A673 (cell line): ENCODE measurements around a stretch of chr2.

- PRO-cap, result no peak
Observed at GRCh38 chr2:46490092-46491231, 51.8 kb upstream of the RHOQ start.

GRCh38 chr2:46561476-46562155, 19.2 kb upstream of the ATP6V1E2 start:
- PRO-cap, result no peak

GRCh38 chr2:46656523-46657007, 39.5 kb downstream of the CRIPT start:
- PRO-cap, result no peak

GRCh38 chr2:46812101-46813322, 103.1 kb downstream of the MCFD2 start:
- PRO-cap, result no peak

DNA sequence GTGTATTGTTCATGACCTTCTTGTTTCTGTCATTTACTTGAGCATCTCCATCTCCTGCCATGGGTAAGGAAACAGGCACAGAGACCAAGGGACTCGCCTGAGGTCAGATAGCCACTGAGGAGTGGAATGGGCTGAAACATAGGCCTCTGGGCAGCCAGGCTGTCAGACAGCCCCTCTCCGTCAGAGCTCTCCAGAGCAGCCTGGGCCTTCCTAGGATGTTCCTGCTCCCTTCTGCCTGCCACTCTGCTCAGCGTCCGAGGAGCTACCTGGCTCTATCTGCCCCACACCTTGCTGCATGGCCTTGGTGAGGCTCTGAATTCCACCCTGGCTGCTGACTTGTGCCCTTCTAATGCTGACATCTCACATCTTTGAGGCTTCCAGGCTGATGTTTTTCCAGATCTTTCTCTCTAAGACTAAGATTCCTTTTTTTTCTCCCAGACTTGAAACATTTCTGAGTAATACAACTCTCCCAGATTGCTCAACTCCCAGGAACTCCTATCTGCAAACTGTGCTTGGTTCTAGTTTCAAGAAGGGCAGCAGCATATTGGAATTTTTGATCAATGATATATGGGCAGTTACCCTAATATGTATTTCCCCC, 67.7 kb downstream of the MCFD2 start:
- PRO-cap, result no peak

- PRO-cap, result no peak
Observed at GRCh38 chr2:46957293-46957997, 16.4 kb downstream of the TTC7A start.

- PRO-cap, result no peak
Observed at GRCh38 chr2:46983103-46983627, 42.1 kb downstream of the TTC7A start.

- PRO-cap, result no peak
Observed at GRCh38 chr2:47016241-47016870, 75.3 kb downstream of the TTC7A start.

DNA sequence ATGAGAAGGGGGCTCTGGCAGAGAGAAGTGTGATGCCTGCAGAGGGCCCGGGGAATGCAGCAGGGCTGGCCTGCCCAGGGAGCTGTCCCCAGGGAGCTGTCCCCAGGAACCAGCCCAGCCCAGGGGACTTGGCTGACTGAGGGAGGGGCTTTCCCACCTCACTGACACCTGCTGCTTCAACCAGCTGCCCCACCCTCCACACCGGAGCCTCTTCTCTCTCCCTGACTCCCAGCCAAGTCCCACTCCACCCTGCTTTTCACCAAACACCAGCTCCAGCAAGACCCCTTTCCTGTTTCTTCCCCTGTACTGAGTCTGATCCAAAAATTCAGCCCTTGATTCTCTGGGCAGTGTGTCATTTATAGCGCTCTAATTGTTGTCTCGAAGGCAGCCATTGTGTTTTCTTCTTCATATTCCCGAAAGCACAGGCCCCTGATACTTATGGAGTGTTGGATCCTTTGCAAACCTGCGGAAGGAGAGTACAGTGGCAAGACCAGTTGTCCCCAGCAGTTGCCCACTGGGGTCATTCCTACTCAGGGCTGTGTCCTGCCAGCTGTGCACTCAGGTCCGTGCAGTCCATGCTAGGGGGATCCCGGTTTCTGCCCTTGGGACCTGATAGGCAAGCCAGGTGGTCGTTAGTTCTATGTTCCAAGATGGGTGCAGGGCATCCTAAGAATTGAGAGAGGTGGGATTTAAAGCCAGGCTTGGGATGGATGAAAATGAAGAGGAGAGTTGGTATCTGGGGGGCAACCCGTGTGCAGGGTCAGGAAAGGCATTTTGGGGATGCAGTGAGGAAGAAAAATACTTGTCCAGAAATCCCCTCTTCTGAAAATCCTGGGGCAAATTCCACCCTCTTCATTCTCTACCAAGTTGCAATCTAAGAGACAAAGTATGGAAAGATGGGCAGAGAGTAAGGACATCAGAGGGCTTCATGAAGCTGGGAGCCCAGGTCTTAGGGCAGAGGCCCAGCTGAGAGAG, 103.2 kb downstream of the TTC7A start:
- PRO-cap, result no peak

DNA sequence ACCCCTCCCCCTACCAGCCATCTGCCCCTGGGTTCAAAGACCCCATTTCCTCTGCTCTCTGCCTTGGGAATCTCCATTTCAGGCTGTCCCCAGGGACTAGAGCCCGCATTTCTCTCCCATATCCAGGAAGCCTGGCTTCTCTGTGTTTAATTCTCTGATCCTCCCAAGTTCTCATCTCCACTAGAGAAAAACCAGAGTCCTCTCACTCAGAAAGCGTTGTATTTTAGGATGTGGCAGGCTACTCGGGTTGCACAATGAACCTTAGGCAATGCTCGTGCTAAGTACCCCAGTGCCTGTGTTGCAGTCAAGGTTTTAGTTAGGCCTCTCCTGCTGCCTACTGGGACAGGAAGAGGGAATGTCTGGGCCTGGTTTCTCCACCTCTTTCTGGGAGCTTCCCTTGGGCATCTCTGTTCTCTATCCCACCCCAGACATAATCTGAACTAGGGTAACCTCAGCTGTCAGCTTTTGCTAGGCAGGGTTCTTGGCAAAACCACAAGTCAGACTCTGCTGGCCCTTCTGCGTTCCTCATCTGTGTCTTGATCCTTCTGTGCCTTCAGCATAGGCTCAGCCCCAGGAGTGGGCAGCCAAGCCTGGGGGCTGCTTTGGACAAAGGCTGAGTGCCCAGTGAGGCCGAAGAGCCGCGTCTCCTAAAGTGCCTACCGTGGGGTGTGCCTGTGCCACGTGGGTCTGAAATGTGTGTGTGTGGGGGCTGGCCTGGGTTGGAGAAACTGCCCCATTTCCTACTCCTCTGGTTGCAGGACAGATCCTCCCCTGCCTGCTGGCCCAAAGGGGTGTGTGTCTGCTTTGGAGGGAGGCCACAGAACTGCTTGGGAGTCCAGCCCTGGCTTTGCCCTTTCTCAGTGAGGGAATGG, 96.8 kb downstream of the STPG4 start:
- PRO-cap, result no peak

DNA sequence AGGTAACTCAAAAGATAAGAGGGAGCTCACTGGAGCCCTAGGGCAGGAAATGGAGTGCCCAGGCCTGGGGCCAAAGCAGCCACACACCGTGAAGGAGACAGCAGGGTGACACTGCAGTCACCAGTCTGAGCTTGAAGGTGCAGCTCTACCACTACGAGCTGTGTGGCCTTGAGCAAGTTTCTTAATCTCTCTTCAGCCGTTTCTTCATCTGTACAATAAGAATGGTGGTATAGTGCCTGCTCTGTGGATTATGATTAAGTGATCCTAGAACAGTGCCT, 77.9 kb downstream of the STPG4 start:
- PRO-cap, result no peak

DNA sequence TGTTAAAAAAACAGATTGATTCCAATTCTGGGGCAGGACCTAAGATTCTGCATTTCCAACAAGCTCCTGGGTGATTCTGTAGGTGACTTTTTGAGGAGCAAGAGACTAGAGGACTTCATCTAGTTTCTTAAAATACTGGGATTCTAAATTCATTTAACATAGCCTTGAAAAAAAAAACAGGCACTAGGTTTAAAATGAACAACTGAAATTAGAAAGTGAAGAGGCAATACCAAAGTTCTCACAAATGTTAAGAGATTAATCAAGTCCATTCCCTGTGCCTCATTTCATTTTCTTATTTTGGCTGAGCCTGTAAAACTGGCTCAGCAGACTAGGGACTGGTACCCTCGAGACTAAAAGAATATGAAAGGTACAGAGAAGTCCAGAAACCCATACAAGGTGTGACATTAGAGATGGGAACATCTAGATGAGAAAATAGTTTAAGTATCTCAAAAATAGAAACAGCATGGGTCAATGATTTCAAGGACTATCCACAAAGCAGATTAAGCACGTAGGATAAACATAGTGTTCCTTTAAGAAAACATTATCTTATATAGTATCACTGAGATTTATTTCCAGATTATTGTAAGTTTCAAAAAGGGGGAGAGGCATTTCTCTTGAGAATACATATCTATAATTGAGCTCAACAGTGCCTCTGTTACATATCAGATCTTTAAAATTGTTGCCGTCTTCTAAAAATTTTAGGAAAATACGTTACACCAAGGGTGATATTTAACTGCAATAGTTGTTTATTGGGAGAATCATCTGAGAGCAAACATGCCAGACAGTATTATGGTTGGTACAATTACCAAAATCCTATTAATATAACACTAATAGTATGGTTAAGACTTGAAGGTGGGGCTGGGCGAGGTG, 2.4 kb upstream of the STPG4 start:
- PRO-cap, result no peak

DNA sequence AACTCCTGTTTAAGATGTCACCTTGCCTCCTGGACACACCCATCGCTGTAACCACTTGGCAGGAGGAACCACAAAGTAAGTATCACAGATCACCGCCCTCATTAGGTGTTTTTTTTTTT, 1.5 kb downstream of the CALM2 start:
- PRO-cap, result no peak

DNA sequence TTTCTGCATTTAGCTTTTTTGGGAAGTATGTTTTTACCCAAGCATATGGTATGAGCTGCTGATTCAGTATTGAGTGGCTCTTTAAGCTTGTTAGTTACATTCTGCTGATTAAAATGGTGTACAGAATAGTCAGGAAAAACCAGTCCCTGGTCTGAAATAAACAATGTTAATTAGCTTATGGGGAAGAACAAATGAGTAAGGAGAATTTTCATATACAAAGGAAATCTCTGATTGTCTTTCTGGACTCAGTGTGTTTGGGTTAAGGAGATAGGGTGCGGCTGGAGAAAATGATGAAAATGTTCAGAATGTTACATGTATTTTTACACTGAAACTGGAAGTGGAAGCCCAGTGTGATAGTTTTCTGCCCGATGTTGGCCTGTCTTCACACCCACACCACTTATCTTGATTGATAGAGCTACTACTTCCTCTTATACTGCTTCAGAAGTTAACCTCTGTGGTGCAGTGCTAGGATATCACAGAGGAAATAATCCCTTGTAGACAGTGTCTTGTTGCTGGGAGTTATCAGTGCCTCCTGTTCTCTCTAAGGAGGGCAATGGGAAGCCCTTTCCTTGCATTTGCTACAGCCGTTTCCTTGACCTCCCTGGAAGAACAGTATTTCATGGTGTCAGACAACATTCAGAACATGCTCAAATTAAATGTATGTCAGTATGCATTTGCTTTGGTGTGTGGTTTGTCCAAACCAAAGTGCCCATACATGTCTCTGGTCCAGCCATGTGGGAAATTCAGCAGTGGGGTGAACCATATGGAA, 83.7 kb downstream of the KCNK12 start:
- PRO-cap, result no peak

- PRO-cap, result no peak
Observed at GRCh38 chr2:47690715-47691191, 92.2 kb upstream of the MSH6 start.

DNA sequence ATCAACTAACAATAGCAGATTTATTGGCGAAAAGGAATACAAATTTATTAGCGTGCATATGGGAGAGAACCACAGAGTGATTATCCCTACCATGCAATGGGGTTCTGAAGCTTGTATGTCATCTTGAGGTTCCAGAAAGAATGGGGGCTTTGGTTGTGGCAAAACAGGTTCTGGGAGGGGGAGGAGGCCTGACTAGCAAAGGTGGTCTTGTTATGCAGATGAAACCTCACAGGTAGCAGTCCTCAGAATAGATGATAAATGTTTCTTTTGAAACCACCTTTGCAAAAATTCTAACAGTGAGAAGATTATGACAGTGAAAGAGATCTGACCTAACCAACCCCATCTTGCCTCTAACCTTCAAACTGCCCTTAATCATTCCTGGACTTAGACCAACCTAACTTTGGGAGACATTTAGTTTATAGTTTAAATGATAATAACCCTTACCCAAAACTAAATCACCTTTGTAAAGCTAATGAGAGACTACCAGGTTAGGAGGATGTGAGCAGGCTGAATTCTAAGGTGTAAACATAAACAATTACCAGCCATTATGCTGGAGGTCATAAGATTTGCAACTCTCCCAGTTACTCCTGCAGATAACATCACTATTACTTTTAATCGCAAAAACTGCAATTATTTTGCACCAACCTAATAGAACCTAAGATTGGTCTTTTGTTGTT, 86.7 kb upstream of the MSH6 start:
- PRO-cap, result no peak

DNA sequence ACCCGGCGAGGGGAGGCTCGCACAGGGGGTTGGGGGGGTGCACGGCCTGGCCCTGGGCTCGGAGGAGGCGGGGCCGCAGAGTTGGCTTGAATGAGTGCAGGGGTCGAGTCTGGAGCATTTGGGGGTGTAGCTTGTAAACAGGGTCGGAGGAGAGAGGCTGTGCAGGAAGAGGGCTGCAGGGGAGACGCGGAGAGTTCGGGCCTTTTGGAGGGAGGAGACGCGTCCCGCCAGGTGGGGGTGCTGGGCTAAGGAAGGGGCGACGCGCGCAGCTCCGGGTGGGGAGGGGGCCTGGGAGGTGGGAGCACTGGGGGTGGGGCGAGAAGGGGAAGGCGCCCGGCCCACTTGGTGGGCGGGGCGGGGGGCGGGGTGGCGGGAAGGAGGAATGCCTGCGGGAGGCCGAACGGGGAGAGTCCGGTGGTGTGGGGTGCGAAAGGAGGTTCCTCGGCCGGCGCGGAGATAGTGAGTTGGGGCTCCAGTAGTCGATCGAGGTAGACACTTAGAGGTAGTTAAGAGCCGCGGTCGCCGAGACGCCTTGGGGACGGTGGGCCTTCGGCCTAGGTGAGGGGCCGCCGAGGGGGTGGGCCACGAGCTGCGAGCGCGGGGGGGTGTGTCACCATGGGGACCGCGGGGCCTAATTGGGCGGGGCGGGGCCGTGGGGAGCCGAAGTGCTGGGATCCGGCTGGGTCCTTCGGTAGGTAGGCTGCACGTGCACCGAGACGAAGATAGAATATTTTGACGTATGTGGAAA, 777 bp downstream of the MSH6 start:
- PRO-cap, result bidirectional peak, plus-strand start at position 408 of the sequence, minus-strand start at position 206 of the sequence

DNA sequence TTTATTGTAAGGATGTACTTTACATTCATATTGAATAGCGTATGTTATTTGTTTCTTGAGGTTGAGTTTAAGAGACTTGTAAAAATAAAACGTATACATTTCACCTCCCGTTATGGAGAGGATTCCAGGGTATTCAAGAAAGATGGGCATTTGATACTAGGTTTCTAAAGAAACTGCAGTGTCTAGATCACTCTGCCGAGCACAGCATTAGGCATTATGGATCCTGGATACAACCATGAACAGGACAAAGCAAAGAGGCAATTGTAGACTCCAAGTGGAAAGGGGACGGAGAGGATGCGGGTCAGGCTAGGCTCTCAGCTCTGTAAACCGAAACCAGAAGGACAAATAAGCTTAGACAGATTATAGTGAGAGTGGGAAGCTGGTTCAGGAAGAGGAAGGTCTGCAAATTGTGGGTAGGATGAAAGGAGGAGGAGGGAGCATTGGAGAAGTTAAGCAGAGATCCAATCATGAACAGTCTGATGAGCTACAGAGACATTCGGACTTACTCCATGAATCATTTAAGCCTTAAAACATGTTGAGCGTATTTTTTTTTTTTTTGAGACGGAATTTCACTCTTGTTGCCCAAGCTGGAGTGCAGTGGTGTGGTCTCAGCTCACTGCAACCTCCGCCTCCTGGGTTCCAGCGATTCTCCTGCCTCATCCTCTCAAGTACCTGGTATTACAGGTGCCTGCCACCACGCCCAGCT, 3.0 kb downstream of the MSH6 start:
- PRO-cap, result no peak

GRCh38 chr2:47798499-47799007, 15.6 kb downstream of the MSH6 start:
- PRO-cap, result no peak

GRCh38 chr2:47897080-47897756, 9.1 kb downstream of the FBXO11 start:
- PRO-cap, result no peak